Spinal cord (tissue), 3 donors: Measurements from ENCODE around the genes SLC16A2, TAF9B, RTL3 and P2RY10.

DNA sequence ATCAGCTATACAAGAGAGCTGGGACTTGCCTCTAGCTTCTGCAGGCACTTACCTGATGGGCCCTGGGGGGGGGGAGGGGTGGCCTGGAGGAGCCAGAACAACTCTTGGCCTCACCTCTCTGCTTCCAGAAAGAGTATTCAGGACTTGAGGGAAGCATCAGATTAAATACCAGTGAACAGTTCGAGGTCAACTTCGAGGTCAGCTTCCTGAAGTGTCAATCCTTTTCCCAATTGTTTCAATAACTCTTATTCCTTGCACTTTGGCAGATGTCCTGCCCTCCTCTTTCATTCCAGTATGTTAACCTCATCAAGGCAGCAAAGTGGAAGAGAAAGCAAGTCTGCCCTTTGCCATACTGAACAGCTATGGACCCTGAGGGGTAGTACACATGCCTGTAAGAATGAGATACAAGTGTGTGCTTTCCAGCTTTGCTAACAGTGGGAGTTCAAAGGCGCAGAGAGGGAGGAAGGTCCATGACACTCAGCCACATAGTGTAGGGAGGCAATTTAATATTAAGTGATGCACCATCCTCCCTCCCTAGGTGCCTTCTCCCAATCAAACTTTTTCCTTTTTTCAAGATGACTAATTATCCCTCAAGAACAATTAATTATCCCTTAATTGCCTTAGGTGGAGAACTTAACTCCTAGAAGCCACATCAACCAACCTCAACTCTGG, 96.5 kb upstream of the ZCCHC13 start:
- PRO-cap, result no peak
- RAMPAGE, long total RNA, result no peak

- PRO-cap, result no peak
- RAMPAGE, long total RNA, result no peak
Observed at GRCh38 chrX:74293179-74293932, 10.6 kb upstream of the ZCCHC13 start.

DNA sequence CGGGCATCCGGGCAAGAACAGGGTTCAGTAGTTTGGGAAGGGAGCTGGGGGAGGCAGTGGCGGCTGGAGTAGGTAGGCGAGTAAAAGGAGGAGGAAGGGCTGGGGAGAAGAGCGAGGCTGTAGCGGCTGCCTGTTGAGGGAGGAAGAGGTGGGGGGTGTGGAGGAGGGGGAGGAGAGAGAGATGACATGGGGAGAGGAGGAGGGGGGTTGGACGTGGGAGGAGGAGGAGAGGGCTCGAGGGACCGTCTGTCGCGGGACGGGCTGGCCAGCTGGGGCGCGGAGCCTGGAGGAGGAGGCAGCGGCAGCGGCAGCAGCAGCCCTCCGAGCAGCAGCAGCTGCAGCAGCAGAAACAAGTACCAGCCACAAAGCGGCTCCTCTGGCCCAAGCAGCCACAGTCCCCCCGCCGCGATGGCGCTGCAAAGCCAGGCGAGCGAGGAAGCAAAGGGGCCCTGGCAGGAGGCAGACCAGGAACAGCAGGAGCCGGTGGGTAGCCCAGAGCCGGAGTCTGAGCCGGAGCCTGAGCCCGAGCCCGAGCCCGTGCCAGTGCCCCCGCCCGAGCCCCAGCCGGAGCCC, at the start of gene SLC16A2:
Gene SLC16A2, plus strand, starts transcription at position 264 of the 573 bp plus-strand sequence.
- PRO-cap, result no peak
- RAMPAGE, long total RNA, result no peak

GRCh38 chrX:74431805-74432151, 10.5 kb downstream of the SLC16A2 start:
- PRO-cap, result no peak
- RAMPAGE, long total RNA, result no peak

DNA sequence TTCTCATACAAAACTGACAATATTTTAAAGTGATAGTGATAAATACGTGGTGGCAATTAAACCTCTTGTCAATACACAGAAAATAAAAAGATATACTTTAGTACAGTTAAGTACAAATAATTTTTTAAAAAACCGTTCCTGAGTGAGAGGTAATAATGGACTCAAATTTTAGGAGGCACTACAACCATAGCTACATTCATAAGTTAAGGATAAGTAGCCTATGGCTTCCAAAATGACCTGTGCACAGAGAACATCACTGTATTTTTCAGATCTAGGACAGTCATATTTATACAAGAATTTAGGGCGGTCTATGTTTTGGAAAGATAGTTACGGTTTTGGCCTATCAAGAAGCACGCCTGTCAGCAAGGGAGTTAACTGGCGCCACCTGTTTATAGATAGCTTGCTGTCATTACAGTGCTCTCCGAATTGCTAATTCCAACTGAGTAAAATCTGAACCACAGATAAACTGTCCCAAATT, 775 bp downstream of the ABCB7 start:
- PRO-cap, result no peak
- RAMPAGE, long total RNA, result no peak

- PRO-cap, result no peak
- RAMPAGE, long total RNA, result no peak
Observed at GRCh38 chrX:75744469-75744825, 40.6 kb downstream of the MAGEE2 start.

GRCh38 chrX:76428128-76428652, 680 bp downstream of the MAGEE1 start:
- PRO-cap, result no peak
- RAMPAGE, long total RNA, result no peak

DNA sequence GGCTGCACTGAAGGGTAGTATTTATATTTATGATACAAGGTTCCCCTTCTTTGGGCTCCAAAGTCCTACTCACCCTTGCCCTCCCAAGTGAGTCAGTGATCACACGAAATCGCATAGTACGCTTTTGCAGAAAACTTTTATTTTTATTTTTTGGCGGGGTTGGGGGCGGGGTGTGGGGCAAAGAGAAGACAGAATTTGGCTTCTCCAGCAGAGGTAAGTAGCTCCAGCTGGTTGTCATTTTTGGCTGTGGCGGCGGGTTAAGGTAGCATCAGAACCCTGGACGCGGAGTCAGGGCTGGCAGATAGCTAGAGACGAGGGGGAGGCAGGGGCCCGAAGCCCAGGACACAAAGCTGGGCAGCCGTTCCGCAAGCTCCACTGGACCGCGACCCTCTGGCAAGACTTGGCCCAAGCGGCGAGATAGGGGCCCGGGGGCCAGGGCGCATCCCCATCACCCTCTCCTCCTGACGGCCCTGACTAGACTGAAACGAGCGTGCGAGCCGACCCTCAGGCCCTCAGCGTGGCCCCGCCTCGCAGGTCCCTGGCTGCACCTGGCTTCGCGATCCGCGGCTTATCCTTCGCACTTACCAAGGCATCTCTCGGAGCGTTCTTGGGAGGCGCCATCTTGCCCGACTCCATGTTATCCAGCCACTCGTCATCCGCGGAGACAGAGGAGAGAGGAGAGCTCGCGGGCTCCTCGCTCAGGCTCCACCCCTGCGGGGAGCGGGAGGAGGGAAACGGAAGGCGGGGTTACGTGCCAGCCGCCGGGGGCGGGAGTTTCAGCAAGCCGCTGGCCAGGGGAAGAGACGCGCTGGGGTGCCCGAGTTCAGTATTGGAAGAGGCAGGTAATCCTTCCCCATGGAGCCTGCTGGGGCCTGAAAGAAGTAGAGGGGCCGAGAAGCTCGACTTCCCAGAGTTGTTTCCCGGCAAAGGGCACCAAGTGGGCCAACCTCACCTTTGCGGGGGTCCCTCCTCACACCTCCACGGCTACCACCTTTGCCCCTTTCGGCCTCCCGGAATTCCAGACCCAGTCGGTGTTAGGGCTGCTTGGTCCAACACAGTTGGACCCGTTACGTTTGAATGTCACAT, at the start of gene TAF9B:
Gene TAF9B, minus strand, starts transcription at position 675 of the 1,086 bp plus-strand sequence.
- PRO-cap, result no peak
- RAMPAGE, long total RNA, result start-site peak on the minus strand centred at position 683 of the sequence, 89 bp wide, 633 and 1,026 reads in 2 replicates

GRCh38 chrX:78659260-78659705, at the start of gene RTL3:
Gene RTL3 (minus strand): TSS chrX:78659328.
- PRO-cap, result no peak
- RAMPAGE, long total RNA, result no peak

- PRO-cap, result no peak
- RAMPAGE, long total RNA, result no peak
Observed at GRCh38 chrX:78944965-78945509, at the start of gene P2RY10. Gene P2RY10 (plus strand): TSS chrX:78945391.

DNA sequence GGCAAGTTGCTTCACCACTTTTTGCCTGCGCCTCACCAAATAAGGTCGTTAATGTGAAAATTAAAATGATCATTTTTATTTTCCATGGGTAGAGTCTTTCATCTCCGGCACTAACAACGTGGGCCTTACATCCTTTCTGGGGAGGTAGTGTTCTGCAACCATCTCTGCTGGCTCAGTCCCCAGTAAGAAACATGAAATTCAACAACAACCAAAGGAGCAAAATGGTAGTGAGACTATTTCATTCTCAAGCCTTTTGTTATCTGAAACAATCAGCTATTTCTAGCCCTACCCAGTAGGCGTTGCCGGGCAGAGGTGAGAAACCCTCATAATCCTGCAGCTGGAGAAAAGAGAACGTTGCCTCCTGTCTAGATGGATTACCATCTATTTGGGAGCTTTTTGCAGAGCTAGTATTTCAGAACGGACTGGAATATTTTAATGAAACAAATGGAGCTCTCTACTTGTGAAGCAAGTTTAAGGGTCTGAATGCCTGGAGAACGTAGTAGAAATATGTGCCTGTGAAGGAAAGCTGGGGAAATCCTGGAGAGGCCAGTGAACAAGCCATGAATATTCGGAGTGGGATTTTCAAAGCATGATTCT, 66.4 kb upstream of the GPR174 start:
- PRO-cap, result no peak
- RAMPAGE, long total RNA, result no peak

DNA sequence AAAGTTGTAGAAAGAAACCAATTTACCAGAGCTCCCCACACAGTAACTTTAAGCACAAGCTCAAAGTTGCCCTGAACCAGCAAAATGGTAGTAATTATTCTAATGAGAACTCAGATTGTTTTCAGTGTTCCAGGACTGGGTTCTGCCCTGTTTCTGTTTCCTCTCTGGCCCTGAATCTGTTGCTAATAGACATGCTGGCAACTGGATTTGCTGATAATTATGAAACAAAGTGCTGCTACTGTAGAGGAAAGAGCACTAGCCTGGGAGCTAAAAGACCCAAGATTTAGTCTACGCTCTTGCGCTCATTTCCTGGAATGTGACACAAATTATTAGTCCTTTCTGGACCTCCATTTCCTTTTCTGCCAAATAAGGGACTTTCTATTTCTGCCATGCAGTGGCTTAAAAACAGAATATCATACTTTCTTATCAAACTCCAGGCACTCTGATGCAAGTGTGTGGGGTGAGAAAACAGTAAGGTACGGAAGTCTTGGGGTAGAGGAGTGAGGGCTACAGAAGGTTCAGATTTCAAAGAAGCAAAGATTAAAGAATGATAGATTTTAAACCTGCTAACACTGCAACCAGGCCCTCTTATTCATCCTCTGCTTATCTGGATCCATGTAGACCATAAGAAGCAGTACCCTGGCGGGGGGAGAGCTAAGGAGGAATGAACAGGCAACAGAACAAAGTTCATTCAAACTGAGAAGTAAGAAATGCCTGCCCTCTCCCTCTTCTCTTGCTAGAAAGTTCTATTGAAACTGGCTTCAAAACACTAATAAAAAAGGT, 48.3 kb upstream of the GPR174 start:
- PRO-cap, result no peak
- RAMPAGE, long total RNA, result no peak

- PRO-cap, result no peak
- RAMPAGE, long total RNA, result no peak
Observed at GRCh38 chrX:79952781-79953193, 61.8 kb upstream of the TBX22 start.

GRCh38 chrX:81200891-81201249, 843 bp downstream of the HMGN5 start:
- PRO-cap, result no peak
- RAMPAGE, long total RNA, result no peak

- PRO-cap, result no peak
- RAMPAGE, long total RNA, result no peak
Observed at GRCh38 chrX:81258964-81259470, 57.1 kb downstream of the SH3BGRL start.

DNA sequence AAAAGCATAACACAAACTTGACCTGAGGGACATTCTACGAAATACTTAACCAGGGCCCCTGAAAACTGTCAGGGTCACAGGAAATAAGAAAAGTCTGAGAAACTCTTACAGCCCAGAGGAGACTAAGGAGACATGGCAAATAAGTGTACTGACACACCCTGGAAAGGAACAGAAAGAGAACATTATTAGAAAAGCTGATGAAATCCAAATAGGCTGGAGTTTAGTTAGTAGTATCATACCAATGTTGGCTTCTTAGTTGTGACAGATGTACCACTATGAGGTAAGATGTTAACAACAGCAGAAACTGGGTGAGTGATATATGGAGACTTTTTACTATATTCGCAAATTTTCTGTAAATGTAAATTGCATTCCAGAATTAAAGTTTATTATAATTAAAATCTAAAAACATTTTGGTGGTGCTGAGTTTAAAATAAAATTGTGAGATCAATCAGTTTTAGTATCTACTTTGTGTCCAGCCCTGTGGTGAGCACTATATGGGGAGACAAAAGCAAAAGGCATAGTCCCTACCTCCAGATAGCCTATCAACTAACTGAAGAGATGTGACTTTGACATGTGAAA, 60.6 kb downstream of the SH3BGRL start:
- PRO-cap, result no peak
- RAMPAGE, long total RNA, result no peak

DNA sequence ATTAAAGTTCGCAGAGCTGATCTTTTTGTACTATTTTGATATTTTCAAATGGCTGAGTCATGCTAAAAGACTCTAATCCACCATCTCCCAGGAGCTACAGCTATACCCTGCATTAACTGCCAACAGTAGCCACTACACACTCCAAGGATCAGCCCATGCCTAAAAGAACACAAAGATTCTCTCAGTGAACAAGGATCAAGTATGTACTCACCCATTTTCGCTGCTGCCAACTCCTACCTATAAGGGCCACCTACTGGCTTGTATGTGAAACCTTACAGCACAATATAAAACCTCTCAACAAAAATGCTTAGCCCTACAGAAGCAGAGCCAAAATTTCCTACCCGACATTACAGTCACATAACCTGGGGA, 562.8 kb upstream of the POU3F4 start:
- PRO-cap, result no peak
- RAMPAGE, long total RNA, result no peak

GRCh38 chrX:83496632-83496952, 11.5 kb upstream of the POU3F4 start:
- PRO-cap, result no peak
- RAMPAGE, long total RNA, result no peak

DNA sequence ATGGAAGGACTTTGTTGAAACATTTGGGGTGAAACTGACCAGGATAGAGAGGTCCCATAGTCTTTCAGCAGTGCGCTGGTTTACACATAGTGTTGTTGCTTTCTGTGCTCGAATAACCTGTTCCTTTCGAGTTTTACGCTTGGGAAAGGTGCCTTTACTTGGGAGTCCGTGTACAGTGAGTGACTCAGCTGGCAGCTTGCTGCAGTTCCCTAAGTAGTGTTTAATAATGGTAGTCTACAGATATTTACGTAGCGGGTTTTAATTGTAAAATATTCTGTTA, 581 bp downstream of the APOOL start:
- PRO-cap, result no peak
- RAMPAGE, long total RNA, result no peak

- PRO-cap, result no peak
- RAMPAGE, long total RNA, result no peak
Observed at GRCh38 chrX:86725824-86726153, 577.5 kb downstream of the DACH2 start.